WTC11 (cell line): Measurements from ENCODE around the genes PCSK5 and GNA14.

- PRO-cap: no peak
Observed at GRCh38 chr9:74821649-74822172, 66.0 kb downstream of the TRPM6 start.

- PRO-cap: bidirectional peak, plus-strand start at chr9:75890688, minus-strand start at chr9:75890475
Observed at GRCh38 chr9:75890404-75890774, at the start of gene PCSK5. TSS of gene PCSK5 (plus strand) at chr9:75890673.

GRCh38 chr9:75890775-75891700 is 565 bp downstream of the PCSK5 start:
- PRO-cap: bidirectional peak, plus-strand start at chr9:75891415, minus-strand start at chr9:75891417

- PRO-cap: no peak
Observed at GRCh38 chr9:75891701-75892232, 1.3 kb downstream of the PCSK5 start.

GRCh38 chr9:76223571-76224378 is 170.5 kb downstream of the RFK start:
- PRO-cap: no peak

GRCh38 chr9:76401531-76401860 is 7.3 kb upstream of the RFK start:
- PRO-cap: no peak

DNA sequence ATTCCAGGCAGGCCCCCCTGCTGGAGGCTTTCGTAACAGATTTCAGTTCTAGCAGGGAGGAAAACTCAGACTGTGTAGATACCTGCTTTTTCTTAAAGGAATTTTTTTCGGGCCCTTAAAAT is 1.4 kb downstream of the GCNT1 start:
- PRO-cap: no peak

DNA sequence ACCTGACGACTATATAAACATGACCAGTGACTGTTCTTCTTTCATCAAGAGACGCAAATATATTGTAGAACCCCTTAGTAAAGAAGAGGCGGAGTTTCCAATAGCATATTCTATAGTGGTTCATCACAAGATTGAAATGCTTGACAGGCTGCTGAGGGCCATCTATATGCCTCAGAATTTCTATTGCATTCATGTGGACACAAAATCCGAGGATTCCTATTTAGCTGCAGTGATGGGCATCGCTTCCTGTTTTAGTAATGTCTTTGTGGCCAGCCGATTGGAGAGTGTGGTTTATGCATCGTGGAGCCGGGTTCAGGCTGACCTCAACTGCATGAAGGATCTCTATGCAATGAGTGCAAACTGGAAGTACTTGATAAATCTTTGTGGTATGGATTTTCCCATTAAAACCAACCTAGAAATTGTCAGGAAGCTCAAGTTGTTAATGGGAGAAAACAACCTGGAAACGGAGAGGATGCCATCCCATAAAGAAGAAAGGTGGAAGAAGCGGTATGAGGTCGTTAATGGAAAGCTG is 43.7 kb downstream of the GCNT1 start:
- PRO-cap: no peak

DNA sequence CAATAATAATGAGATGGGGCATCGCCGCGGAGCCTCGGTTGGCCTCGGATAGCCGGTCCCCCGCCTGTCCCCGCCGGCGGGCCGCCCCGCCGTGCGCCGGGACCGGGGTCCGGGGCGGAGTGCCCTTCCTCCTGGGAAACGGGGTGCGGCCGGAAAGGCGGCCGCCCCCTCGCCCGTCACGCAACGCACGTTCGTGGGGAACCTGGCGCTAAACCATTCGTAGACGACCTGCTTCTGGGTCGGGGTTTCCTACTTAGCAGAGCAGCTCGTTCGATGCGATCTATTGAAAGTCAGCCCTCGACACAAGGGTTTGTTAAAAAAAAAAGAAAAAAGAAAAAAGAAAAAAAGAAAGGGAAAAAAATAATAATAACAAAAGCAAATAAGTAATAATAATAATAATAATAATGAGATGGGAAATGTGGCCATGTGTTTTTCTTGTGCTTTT is 112.8 kb downstream of the GCNT1 start:
- PRO-cap: no peak

GRCh38 chr9:76614194-76614479 is 155.2 kb downstream of the GCNT1 start:
- PRO-cap: no peak

GRCh38 chr9:76818062-76818846 is 87.7 kb downstream of the PRUNE2 start:
- PRO-cap: unidirectional peak, plus-strand start at chr9:76818547

DNA sequence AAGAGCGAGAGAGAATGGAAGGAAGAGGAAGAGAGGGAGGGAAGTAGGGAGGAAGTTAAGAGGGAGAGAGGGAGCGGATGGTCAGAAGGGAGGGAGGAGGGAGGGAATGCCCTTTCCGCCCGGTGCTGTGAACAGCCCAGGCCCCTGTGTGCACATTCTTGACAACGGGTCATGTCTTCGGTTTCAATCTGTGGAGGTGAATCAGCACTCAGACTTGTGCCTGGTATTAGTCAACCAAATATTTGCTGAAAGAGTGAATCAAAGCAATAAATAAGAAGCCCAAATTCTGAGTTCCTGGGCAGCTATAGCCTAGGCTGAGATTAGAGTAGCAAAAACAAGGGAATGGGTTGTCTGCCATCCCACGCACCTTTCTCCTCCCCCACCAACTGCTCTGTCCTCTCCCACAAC is 39.1 kb downstream of the PRUNE2 start:
- PRO-cap: no peak

GRCh38 chr9:76887179-76887849 is 18.6 kb downstream of the PRUNE2 start:
- PRO-cap: no peak

DNA sequence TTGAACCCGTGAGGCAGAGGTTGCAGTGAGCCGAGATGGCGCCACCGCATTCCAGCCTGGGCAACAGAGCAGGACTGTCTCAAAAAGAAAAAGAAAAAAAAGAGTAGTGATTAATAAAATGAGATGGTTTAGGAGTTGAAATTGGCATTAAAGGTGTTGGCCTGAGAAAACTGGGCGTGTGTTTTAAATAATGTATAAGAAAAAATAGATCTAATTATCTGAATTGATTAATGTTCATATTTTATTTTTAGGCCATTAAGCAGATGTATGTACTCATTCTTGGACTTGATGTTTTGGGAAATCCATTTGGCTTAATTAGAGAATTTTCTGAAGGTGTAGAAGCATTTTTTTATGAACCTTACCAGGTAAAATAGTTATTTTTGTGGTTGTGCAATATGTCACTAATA is 191.7 kb downstream of the VPS13A start:
- PRO-cap: no peak

DNA sequence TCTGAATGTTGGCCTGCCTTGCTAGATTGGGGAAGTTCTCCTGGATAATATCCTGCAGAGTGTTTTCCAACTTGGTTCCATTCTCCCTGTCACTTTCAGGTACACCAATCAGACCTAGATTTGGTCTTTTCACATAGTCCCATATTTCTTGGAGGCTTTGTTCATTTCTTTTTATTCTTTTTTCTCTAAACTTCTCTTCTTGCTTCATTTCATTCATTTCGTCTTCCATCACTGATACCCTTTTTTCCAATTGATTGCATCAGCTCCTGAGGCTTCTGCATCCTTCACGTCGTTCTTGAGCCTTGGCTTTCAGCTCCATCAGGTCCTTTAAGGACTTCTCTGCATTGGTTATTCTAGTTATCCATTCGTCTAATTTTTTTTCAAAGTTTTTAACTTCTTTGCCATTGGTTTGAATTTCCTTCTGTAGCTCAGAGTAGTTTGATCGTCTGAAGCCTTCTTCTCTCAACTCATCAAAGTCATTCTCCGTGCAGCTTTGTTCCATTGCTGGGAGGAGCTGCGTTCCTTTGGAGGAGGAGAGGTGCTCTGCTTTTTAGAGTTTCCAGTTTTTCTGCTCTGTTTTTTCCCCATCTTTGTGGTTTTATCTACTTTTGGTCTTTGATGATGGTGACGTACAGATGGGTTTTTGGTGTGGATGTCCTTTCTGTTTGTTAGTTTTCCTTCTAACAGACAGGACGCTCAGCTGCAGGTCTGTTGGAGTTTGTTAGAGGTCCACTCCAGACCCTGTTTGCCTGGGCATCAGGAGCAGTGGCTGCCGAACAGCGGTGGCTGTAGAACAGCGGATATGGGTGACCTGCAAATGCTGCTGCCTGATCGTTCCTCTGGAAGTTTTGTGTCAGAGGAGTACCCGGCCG is 165.3 kb downstream of the GNA14 start:
- PRO-cap: no peak

DNA sequence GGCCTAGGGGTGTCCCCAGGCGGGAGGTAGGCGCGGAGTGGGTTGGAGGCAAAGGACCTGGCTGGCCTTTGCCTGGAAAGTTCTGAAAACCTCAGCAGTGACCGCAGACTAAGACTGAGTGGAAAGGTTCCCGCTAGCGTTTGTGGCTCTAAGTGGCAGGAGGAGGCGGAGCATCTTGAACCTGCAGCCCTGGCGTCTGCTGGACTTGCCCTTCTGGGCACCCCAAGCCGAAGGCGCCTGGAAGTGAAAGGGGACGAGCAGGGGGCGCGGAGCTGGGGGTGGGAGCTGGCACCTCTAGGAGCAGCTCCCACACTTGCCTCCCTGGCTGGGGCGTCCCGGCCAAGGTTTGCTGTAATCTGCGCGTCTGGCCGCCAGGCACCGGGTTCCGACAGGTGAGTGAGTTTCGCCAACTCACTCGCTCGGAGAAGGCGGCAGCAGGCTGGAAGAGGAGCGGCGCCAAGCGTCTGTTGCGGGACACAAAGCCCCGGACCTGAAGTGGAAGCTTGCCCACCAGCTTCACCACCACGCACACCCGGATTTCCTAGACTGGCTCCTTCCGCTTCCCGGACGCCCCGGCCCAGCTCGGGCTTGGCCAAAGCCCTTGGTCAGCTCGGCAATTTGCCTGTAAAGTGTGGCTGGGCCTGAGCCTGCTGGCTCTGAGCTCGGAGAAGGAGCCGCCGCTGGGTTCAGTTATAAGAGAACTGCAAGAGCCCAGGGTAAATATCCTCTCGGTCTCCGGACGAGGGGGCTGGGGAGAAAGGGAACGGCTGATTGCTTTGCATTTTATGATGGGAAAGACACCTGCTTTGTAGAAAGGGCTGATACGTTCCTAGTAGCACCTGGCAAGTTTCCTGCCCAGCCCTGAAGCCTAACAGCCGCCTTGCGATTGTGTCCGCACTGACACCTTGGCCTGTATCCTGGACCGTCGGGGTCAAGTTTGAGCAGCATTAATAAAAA is at the start of gene GNA14:
TSS of gene GNA14 (minus strand) at position 122 of the 957 bp plus-strand sequence.
- PRO-cap: bidirectional peak, plus-strand start at position 414 of the sequence, minus-strand start at position 398 of the sequence; unidirectional peak, minus-strand start at position 548 of the sequence; unidirectional peak, minus-strand start at position 694 of the sequence

GRCh38 chr9:77707922-77708121 is 59.7 kb upstream of the GNA14 start:
- PRO-cap: no peak

DNA sequence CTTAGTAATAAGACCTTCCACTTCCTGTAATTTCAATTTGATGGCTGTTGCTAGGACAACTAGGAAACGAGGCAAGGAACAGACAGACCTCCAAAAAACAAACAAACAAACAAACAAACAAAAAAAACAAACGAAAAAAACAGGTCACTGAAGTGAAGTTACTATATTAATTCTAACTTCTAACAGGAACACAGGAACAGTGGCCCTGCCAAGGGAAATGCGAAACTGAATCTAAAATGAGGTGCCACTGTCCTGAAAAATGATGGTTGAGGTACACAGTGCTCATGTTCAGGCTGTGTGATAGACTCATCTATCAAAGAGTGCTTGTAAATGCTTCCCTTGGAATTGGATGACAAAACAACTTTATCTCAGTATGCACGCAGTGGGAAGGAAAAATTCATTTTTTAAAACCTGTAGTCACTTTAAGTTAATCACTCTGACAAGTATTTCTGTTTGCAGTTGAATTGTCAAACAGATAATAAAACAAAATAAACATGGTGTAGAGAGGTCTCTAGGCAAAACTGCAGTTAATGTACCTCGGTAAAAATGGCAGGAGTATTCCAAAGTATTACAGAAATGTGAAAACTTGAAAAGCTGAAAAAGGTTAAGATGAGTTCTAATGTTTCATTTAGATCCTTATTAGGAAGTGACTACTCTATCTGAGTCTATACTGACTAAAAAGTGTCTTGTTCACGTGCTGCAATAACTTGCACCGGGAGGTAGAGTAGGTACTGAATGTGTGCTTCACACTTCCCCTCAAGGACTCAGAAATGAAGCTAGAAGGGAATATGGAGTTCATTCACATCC is 103.8 kb upstream of the GNA14 start:
- PRO-cap: no peak

GRCh38 chr9:77829344-77829785 is 181.2 kb upstream of the GNA14 start:
- PRO-cap: no peak

GRCh38 chr9:77839771-77840180 is 191.7 kb upstream of the GNA14 start:
- PRO-cap: no peak